Upper lobe of left lung (tissue), 5 donors: ENCODE results near the genes HNRNPC and MRPL52.

DNA sequence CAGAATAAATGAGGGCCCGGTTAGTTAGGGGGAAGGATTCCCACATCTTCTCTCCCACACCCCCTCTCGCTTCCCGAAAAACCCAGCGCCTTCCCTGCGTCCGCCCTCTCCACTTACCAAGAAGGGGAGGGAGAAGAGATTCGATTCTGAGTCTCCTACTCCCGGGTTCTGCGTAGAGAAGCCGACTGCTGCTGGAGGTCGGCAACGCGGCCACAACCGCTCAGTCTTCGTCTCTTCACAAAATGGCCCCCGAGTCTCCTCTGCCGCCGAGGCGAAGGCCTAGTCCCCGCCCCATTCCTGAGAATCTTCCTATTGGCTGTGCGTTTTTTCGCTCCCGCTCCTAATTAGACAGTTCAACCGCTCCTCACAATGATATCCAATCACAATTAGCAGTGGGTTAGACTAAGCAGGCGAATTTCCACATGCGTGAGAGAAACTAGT, at the start of gene HNRNPC:
Gene HNRNPC, minus strand, starts transcription at position 262 of the 441 bp plus-strand sequence.
- PRO-cap, 2 experiments, result peak in 2 of 2 experiments; most common minus-strand start position 244 of the sequence (in 1)
- RAMPAGE, long total RNA, 4 experiments, result start-site peak on the minus strand in 3 of 4 experiments, centred at positions 232 to 240 of the sequence, 73 to 4,232 reads per replicate

DNA sequence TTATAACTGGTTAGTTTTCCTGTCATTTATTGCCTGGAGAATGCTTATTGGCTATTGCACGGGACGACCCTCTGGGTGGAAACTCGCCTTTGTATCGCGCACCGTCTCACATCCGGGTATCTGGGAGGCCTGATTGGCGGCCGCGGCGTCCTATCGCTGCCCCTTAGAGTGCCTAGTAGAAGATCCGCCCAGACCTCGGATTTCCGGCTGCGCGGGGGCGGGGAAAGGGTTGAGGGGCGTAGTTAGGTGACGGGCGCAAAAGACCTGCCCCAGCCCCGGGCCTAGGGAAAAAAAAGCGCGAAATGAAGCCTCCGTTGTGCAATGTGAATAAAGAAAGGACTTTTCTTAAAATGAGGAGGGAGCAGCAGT, 364 bp upstream of the HNRNPC start:
- PRO-cap, 2 experiments, result peak in 1 of 2 experiments; most common plus-strand start position 245 of the sequence (in 1)
- RAMPAGE, long total RNA, 4 experiments, result no peak in any of the 4 experiments

GRCh38 chr14:21364688-21365259, 19.0 kb downstream of the SUPT16H start:
- PRO-cap, 2 experiments, result no peak in any of the 2 experiments
- RAMPAGE, long total RNA, 4 experiments, result no peak in any of the 4 experiments

DNA sequence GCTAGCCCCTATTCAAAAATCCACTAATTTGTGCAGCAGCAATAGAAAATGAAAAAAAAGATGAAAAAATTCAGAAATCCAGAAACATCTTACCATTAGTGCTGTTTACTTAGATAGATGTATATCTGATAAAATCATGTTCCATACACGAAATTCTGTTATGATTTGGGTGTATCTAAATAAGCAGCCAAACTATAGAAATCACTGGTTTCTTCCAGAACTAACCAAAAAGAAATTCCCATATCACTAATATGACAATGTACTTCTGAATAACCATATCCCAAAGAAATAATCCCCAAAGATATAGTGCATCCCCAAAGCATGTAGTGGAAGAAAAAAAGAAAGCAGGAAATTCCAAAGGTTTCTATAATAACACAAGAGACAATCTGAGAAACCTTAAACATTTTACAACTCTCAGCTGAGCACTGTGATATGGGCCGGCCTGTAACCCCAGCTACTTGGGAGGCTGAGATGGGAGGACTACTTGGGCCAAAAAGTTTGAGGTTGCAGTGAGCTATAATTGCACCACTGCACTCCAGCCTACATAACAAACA, 5.8 kb downstream of the CHD8 start:
- PRO-cap, 2 experiments, result no peak in any of the 2 experiments
- RAMPAGE, long total RNA, 4 experiments, result no peak in any of the 4 experiments

GRCh38 chr14:21527087-21527401, 898 bp upstream of the SALL2 start:
- PRO-cap, 2 experiments, result no peak in any of the 2 experiments
- RAMPAGE, long total RNA, 4 experiments, result no peak in any of the 4 experiments

DNA sequence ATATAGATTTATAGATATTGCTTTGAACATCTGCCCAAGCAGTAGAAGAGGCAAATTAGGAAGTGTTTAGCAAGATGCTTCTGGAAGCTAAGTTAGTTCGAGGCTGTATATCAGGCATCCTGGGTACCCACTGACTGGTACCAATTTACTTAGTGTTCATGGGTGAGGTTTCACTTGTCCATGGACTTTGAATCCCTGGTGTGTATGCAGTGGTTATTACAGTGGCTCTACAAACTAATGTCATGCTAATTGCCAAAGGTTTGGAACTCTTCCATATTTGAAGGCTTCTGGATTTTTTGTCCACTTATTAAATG, 315 bp upstream of the OR4E2 start:
- PRO-cap, 2 experiments, result no peak in any of the 2 experiments
- RAMPAGE, long total RNA, 4 experiments, result no peak in any of the 4 experiments

GRCh38 chr14:21978315-21978768, 304.7 kb upstream of the OR4E1 start:
- PRO-cap, 2 experiments, result no peak in any of the 2 experiments
- RAMPAGE, long total RNA, 4 experiments, result no peak in any of the 4 experiments

DNA sequence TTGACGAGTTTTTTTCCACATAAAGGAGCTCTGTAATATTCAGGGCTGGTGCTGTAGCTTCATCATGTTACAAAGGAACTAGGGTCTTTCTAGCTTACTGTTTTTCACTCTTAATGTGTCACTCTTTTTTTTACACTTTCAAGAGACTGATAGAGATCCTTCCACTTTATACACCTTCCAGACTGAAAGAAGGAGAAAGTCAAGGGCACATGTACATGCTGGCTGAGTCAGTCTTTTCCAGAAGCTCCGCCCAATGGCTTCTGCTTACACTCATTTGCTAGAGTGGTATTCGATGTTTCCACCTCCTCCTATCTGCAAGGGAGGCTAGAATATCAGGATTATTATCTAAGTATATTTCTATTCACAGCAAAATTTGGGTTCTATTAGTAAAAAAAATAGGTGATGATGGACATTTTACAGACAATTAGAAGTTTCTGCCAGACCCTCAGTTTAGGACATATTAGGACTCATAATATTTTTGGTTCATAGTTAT, 325.8 kb upstream of the OR4E1 start:
- PRO-cap, 2 experiments, result no peak in any of the 2 experiments
- RAMPAGE, long total RNA, 4 experiments, result no peak in any of the 4 experiments

GRCh38 chr14:22178126-22178788, 410.8 kb downstream of the DAD1 start:
- PRO-cap, 2 experiments, result no peak in any of the 2 experiments
- RAMPAGE, long total RNA, 4 experiments, result no peak in any of the 4 experiments

DNA sequence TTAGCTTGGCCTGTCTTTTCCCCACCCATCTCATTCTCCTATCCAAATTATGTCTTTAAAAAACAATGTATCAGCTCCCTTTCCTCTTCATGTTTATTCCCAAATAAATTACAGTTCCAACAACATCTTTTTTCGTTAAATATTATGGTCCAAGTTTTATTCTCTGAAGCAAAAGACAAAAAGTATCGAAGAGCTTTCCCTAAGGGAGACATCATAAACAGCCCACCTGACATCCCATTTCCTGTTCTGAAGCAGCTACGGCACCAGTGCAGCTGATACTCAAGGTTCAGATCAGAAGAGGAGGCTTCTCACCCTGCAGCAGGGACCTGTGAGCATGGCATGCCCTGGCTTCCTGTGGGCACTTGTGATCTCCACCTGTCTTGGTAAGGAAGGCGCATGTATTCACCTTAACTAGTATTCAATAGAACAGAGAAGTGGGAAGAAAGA, 308.2 kb downstream of the DAD1 start:
- PRO-cap, 2 experiments, result no peak in any of the 2 experiments
- RAMPAGE, long total RNA, 4 experiments, result no peak in any of the 4 experiments

- PRO-cap, 2 experiments, result no peak in any of the 2 experiments
- RAMPAGE, long total RNA, 4 experiments, result no peak in any of the 4 experiments
Measured at GRCh38 chr14:22418435-22419315, 170.3 kb downstream of the DAD1 start.

DNA sequence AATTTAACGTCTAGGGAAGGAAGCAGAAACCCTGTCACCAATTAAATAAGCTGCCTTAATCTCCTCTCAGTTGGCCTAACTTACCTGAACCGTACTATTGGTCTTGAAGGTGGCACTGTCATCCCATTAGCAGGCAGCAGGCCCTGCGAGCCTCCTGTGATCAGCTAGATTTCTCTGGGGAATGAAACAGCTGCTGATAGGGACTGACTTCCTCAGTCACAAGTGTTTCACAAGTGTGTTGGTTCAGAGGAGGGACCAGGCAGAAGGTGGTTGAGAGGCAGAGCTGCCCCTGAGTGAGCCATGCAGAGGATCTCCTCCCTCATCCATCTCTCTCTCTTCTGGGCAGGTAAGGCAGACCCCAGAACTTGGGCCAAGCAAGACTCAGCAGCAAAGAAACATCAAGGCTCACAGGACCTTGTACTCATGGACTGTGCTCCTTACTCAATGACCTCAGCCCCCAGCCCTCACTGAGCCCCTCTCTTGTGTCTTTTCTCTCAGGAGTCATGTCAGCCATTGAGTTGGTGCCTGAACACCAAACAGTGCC, 166.7 kb downstream of the DAD1 start:
- PRO-cap, 2 experiments, result no peak in any of the 2 experiments
- RAMPAGE, long total RNA, 4 experiments, result no peak in any of the 4 experiments

DNA sequence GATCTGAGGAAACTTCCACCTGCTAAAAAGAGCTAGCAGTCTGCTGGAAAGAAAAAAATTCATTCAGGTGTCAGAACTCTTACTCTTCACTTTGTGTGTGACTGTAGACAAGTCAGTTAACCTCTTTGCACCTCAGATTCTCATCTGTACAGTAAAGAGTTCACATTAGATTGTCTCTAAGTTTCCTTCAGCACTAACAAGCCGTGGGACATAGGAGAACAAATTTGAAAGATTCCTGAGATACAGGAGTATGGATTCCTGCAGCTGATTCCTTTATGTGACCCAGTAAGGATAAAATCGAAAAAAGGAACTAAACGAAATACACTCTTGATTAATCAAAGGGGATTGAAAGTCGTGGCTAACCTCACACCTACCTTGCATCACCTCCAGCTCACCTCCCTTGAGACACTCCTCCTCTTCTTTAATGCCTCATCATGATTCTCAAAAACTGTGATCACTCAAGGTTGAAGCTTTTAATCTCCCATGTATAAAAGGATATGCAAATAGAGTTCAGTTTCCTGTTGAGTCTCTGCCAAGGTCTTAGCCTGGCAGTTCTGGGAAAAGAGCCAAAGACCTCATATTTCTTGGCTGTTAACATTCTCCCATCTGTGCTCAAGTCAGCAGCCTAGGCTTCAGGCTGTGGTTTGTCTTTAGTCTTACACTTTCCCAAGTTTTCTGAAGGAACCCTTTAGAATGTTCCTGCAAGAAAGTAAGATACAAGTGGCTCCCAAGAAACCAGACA, 156.6 kb downstream of the DAD1 start:
- PRO-cap, 2 experiments, result no peak in any of the 2 experiments
- RAMPAGE, long total RNA, 4 experiments, result no peak in any of the 4 experiments

GRCh38 chr14:22510412-22510761, 78.6 kb downstream of the DAD1 start:
- PRO-cap, 2 experiments, result no peak in any of the 2 experiments
- RAMPAGE, long total RNA, 4 experiments, result no peak in any of the 4 experiments

GRCh38 chr14:22520075-22520636, 68.9 kb downstream of the DAD1 start:
- PRO-cap, 2 experiments, result no peak in any of the 2 experiments
- RAMPAGE, long total RNA, 4 experiments, result start-site peak on the plus strand in 1 of 4 experiments, at chr14:22520233-22520734 at its widest, 7 reads per replicate

GRCh38 chr14:22817802-22818426, 2.7 kb upstream of the SLC7A7 start:
- PRO-cap, 2 experiments, result no peak in any of the 2 experiments
- RAMPAGE, long total RNA, 4 experiments, result no peak in any of the 4 experiments

GRCh38 chr14:22829421-22830630, at the start of gene MRPL52:
Gene MRPL52 (plus strand): TSS chr14:22829887.
- PRO-cap, 2 experiments, result peak in 1 of 2 experiments; most common plus-strand start chr14:22829887 (in 1); most common minus-strand start chr14:22829783 (in 1)
- RAMPAGE, long total RNA, 4 experiments, result start-site peak on the plus strand in 4 of 4 experiments, at chr14:22829883-22829908 at its widest, 28 to 291 reads per replicate

DNA sequence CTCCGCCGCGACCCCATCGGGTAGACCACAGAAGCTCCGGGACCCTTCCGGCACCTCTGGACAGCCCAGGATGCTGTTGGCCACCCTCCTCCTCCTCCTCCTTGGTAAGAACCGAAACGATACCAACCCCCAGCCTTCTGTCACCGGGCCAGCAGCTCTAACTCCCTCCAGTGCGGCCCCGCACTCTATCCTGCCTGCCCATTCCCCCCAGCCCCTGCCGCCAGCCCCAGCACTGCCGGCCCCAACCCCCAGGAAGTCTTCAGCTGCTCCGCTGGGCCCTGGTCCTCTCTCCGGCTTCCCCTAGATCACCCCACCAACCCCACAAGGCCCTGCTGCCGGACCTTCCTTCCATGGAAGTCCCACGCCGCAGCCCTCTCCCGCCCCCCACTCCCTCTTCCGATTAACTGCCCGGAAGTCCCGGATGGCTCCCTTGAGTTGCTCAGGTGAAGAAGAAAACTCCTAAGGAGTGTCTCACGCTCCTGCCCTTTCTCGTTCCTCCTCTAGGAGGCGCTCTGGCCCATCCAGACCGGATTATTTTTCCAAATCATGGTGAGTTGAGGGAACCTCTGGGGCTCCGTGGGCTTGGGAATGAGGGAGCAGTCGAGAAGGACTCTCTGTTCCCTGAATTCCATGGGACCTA, 814 bp downstream of the LRP10 start:
- PRO-cap, 2 experiments, result peak in 2 of 2 experiments; most common plus-strand start position 565 of the sequence (in 1); most common minus-strand start position 376 of the sequence (in 2)
- RAMPAGE, long total RNA, 4 experiments, result no peak in any of the 4 experiments

GRCh38 chr14:22885051-22885556, 2.1 kb downstream of the REM2 start:
- PRO-cap, 2 experiments, result no peak in any of the 2 experiments
- RAMPAGE, long total RNA, 4 experiments, result no peak in any of the 4 experiments

DNA sequence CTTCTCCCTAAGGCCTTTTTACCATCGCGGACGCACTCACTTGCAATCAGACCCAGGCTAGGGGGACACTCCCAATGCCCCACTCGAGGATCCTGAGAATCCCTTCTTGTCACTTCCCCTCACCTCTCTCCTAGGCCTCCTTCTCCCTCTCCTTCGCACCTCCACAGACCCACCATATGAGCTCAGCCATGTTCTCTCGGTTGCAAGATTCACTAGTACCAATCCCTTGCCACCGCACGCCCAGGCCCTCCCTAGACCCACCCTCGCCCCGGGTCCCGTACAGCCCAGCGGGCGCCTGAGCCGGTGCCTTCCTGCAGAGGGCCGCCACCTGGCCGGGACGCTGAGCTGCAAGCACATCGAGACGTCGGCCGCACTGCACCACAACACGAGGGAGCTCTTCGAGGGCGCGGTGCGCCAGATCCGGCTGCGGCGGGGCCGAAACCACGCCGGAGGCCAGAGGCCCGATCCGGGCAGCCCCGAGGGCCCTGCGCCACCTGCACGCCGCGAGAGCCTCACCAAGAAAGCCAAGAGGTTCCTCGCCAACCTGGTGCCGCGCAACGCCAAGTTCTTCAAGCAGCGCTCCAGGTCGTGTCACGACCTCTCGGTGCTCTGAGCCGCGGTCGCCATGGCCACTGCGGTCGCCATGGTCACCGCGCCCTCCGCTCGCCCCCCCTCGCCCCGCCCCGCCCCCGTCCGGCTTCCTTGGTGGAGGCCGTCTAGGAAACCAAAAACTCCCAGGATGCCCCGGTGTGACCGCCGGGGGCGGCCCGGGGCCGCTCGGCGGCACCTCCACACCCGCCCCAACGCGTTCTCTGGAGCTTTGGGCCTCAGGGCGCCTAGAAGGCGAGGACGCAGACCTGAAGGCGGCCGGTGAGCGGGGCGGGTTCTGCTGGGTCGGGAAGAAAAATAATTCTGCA, 3.5 kb downstream of the REM2 start:
- PRO-cap, 2 experiments, result peak in 1 of 2 experiments; most common plus-strand start position 381 of the sequence (in 1); most common minus-strand start position 525 of the sequence (in 1)
- RAMPAGE, long total RNA, 4 experiments, result start-site peak on the minus strand in 1 of 4 experiments, centred at position 601 of the sequence, 40 reads per replicate